Glomerular endothelial cell (primary cell): ENCODE results near the gene GNG14.

GRCh38 chr19:12545116-12545702 is 6.1 kb downstream of the ZNF564 start:
- RAMPAGE, long total RNA: no peak

GRCh38 chr19:12675152-12675949 is 6.1 kb upstream of the WDR83OS start:
- RAMPAGE, long total RNA: no peak

- RAMPAGE, long total RNA: no peak
These were observed at the start of gene GNG14 for GRCh38 chr19:12687586-12688028. GNG14 (plus strand) TSS chr19:12687998.

GRCh38 chr19:12721941-12722901 is 1.5 kb downstream of the TNPO2 start:
- RAMPAGE, long total RNA: start-site peak on the minus strand at chr19:12722154-12722291, 33 and 32 reads in 2 replicates; start-site peak on the minus strand at chr19:12722521-12722529, 17 and 18 reads in 2 replicates

DNA sequence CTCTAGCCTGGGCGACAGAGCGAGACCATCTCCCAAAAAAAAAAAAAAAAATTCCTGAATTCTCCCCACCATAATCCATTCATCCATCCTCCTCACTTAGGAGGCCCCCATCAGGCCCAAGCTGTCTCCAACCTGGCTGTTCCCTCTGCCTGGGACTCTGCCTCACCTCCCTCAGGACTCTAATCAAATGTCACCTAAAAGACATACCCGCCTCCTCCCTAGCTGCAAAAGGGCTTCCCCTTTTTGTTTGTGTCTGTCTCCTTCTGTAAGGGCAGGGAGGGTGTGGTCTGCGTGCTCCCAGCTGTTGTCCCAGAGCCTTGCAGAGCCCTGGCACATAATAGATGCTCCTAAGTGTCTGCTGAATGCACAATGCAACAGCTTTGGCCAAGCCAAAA is 4.5 kb downstream of the TRIR start:
- RAMPAGE, long total RNA: no peak

DNA sequence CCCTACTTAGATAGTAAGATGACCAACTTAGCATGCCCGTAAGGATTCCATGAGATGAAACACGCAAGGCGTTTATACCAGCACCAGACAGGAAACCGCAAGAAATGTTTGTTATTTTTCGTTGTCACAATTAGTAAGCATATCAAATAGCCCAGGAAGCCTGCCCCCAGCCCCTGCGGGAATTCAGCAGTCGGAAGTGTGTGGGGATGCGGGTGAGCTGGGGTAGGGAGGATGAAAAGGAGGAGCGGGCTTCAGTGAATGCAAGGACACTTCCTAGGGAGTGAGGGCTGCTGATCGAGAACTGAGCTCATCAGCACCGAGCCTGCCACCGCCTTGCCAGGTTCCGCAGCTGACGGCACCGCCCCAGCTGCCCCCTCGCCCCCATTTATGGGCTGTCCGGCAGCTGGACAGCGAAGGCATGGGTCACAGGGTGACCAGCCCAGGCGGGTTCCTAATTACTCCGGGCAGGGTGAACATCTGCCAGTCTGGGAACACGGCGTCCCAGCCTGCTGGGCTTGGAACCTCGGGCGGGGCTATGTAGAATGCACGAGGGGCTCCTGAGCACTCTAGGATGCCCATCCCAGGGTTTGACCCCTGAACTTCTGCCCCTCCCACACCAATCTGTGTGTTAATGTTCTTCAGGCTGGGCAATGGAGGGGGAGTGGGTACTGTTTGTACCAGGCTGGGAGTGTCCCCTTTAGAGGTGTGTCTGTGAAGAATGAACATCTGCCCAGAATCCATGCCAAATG is 1.5 kb upstream of the BEST2 start:
- RAMPAGE, long total RNA: no peak

- RAMPAGE, long total RNA: no peak
These were observed 6.0 kb downstream of the BEST2 start for GRCh38 chr19:12757466-12758163.

GRCh38 chr19:12784439-12785405 is 6.6 kb upstream of the JUNB start:
- RAMPAGE, long total RNA: no peak

DNA sequence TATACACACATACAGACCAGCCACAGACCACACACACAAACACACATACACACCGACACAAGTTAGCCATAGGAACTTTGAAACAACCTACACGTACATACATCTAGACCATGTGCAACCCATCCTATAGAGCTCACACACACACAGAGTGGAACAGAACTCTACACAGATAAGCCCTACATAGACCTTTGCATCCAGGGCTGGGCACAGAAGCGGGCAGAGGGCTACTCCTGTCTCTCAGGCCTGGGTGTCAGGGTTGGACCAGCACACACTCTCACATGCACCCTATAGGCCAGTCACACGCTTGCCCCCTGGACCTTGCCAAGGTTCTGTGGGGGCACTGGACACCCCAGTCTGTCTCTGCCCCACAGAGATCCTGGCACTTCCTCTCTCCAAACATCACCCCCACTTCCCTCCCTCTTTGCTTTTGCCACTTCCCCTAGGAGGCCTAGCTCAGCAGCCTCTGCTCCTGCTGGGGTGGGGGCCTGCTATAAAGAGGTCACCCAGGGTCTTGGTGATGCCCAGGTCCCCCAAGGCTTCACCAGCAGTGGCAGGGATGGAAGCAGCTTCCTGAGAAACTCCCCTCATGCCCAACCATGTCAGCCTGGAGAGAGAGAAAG is 5.7 kb upstream of the JUNB start:
- RAMPAGE, long total RNA: no peak

- RAMPAGE, long total RNA: no peak
These were observed 304 bp downstream of the JUNB start for GRCh38 chr19:12791705-12791874.

DNA sequence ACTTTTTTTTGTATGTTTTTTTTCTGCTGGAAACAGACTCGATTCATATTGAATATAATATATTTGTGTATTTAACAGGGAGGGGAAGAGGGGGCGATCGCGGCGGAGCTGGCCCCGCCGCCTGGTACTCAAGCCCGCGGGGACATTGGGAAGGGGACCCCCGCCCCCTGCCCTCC is 1.6 kb downstream of the JUNB start:
- RAMPAGE, long total RNA: no peak

DNA sequence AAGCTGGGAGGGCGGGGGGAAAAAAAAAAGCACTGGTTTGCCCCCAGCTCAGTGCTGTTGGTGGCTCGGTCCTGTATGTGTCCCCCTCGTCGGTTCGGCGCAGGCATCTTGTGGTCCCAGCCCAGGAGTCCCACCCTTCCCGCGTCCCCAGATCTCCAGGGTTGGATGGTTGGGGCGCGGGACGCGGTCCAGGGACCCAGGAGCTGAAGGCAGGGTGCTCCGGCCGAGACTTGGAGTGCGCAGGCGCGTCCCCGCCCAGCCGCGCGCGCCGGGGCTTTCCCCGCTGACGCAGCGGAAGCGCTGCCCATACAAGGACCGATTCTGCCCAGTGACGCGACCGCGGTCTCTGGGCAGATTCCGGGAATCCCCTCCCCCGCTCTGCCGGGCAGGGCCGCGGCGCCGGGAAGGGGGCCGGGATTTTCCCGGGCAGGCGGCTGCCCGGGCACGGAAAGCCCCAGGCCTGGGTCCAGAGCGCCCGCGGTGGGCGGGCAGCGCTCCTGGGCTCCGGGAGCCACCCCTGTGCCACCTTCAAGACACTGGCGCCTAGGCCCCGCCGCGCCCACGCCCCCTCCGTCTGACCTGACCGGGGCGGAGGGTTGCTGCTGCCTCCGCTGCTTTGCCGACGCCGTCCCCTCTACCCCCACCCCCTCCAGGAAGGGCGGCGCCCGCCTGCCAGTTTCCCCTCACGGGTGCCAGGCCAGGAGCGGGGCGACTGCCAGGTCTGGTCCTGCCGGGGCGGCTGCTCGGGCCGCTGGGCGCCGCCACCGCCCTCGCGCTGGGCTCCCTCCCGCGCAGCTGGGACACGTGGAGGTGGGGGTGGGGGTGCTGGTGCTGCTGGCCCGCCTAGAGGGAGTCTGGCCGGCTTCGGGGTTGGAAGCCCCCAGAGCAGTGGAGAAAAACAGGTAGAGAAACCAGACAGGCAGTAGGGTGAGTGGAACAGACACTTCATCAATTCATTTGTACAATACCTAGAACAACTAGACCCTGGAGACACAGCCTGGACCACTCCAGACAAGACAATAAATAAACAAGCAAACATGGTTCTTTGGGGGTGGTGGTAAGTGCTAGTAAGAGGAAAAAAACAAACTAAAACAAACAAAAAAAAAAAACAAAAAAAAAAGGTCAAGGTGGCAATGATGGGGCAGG is 2.4 kb downstream of the JUNB start:
- RAMPAGE, long total RNA: no peak

DNA sequence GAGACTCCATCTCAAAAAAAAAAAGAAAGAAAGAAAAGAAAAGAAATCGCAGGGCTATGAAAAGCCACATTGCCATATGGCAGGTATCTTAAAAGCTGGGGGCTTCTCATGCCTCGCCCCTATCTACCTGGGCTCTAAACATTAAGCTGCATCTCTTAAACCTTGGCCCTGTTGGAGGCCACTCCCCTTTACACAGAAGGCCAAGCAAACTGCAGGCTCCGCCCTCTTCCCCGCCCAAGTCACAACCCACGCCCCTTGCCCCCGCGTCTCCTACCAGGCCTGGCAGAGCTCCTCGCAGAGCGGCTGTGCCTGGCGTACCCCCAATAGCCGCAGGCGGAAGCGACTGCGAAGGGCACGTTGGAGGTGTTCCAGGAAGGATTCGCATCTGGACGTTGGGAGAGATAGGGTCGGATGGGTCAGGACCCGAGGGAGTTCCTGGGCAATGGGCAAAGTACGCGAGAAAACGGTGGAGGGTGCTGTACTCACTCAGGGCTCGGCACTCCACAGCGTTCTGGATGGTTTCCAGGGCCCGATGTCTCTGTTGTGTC is 5.9 kb downstream of the RTBDN start:
- RAMPAGE, long total RNA: no peak

- RAMPAGE, long total RNA: no peak
These were observed 6.0 kb downstream of the SYCE2 start for GRCh38 chr19:12912903-12913671.

DNA sequence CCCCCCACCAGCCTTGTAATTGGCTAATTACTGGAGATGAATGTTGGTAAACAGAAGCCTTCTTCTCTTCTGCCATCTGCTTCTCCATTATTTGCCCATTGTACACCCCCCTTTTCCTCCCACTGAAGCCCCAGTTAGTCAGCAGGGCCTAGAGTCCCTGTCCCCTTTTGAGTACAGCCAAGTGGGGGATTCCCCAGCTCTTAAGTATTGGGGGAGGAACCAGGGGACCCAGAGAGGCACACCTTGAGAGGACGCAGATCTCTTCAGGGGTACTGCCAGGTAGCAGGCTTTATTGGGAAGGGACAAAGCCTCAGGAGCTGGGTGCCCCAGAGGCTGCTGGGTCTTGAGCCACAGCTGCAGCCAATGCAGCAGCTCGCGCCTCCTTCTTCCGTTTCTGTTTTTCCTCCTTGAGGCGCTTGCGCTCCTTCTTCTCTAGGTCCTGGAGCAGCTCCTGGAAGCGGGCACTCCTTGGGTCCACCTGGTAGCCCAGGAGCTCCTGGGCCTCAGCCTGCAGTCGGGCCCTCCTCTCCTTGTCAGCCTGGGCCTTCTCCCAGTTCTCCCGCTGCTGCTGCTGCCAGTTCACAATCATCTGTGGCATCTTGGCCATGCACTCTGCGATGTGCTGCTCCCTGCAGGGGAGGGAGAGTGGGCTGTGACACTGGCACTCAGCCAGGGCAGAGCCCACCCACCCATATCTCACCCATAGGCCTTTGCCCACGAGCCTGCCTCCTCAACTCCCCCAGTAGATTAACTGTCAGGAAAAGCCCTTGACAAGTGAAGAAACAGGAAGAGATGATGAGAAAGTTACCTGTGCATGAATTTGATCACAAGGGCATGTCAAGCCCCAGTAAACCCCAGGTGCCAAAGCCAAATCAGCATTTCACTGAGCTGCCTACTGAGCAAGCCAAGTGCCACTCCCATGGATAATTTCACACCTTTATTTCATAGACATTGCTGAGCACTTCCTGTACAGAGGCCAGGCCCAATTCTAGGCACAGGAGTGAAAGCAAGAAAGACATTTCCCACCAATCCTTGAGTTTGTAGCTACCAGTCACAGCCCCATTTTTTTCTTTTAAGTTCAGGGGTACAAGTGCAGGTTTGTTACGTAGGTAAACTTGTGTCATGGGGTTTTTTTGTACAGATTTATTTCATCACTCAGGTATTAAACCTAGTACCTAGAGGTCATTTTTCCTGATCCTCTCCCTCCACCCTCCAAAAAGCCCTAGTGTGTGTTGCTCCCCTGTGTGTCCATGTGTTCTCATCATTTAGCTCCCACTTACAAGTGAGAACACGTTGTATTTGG is 2.7 kb downstream of the GADD45GIP1 start:
- RAMPAGE, long total RNA: no peak

GRCh38 chr19:13001248-13002454 is 6.4 kb downstream of the NFIX start:
- RAMPAGE, long total RNA: no peak

DNA sequence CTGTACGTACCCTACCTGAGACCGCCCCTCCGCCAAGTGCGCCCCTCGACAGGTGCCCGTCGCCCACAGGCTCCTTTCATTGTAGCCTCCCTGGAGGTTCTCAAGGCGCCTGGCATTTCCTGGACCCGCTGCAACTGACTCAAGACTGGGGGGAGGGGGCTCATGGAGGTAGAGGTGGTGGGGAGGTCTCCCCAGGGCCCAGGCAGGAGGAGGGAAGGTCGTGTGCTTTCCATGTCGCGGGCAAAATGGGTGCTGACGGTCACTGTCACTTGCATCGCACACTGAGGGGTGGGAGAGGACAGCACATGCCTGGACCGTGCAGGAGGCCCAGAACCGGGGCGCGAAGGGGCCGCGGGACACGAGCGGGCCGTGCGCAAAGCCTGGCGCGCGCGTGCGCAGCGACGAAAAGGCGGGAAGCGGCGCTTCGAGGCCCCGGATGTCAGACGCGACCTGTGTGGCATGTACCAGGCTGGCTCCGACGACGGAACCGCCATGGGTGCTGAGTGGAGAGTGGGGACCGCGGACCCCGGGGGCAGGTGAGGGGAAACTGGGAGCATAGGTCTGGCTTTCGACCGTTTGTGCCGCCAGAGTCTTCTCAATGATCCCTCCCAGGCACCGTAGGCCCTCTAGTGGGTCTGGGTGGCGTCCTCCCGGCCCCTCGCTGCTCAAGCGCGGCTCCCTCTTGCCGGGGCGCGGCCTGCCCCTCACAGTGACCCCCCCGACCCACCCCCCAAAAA is 16.6 kb downstream of the NFIX start:
- RAMPAGE, long total RNA: no peak

GRCh38 chr19:13043783-13044413 is 48.6 kb downstream of the NFIX start:
- RAMPAGE, long total RNA: no peak

DNA sequence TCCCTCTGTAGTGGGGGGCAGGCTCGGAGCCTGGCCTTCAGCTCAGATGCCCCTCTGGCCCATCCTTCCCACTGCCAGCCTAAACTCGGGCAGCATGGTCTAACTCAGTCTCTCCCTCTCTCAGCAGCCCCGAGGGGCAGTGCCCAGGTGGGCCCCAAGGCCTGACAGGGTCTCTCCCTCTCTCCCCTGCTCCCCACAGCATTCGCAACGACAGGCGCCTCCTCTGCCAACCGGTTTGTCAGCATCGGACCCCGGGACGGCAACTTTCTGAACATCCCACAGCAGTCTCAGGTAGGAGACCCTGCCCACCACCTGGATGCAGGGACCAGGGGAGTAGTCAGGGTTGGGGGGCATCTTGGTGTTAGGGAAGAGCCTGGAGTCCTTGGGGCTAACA is 12.6 kb downstream of the LYL1 start:
- RAMPAGE, long total RNA: no peak

GRCh38 chr19:13098793-13099193 is 3.9 kb downstream of the LYL1 start:
- RAMPAGE, long total RNA: no peak